GM12891 (cell line): Measurements from ENCODE around the genes KIAA0930, FAM118A and FBLN1.

DNA sequence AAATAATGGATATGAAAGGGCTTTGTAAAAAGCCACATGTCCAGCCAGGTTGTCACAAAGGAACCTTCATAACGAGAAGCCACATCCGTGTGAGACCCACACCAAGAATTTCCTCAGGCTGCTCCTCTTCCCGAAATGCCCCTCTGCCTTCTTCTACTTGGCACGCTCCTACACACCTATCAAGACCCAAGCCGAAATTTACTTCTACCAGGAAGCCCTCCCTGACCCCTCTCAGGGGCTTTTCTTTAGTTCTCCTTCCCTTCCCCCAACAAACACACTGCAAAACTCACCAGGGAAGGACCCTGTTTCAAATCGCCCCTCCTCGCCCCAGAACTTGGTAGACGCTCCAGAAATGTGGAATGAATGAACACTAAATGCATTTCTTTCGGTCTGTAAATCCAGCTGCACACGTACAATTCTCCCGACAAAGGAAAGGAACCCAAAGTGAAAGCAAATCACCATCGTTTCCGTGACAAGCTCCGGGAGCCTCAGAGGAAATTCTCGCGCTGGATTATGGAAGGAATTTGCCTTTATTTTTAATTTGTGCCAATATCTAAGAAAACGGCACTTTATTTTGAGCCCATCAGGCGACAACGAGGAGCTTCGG lies 13.1 kb upstream of the SHISAL1 start:
- RRBS = no CpG with 5 or more reads among the region's 20 CpGs

DNA sequence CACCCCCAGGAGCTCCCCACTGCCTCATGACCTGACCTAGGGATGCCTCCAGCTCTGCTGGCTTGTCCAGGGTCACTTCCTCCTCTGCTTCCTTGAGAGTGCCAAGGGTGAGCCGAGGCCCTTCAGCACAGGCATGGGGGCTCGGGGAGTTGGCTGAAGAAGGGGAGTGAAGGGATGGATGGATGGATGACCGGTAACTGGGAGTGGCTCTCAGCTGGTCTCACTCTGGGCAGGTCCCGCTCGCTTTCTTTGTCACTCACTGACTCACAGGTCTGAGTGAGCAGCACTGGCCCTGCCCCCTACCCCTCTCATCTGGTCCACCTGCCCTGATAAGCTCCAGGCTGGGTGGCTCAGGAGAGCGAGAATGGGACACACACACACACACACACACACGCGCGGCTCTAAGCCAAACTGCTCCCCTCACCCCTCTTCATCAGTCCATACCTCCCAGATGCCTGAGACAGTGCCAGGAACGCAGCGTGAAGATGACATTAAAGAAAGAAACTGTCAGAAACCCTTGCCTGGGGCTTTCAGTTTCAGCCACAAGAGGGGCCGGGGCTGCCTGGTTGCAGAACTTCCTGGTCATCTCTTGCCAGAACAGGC lies 16.4 kb upstream of the SHISAL1 start:
- RRBS = no CpG with 5 or more reads among the region's 12 CpGs

DNA sequence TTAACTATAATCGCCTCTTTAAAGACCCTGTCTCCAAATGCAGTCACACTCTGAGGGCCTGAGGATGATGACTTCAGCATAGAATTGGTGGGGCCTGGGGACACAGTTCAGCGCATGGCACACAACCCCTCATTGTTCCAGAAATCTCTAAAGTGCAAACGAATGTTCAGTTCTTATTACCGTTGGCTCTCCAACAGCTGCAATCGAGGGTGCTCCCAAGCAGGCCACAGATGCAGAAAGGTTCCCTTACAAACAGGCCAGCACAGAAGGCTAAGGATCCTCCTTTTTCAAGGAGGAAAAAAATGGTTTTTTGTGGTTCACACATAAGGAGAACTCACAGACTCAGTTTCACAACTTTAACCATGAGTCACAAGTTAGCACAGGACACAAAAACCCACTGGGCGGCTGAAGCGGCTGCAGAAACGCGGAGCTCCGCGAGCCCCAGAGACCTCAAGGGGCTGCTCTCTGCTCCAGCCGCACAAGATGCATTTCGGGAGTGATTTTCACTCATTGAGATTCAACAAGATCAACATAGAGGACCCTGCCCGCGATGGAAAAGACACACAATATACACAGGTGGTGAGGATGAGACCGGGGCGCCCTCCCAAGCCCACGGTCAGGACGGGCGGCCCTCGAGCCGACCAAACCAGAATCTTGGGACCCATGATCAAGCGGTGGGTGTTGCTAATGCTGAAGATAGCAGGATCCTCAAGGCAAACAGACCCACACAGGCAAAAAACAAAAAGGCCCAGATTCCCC lies 98.2 kb upstream of the PRR5 start:
- RRBS = no CpG with 5 or more reads among the region's 23 CpGs

- RRBS = no CpG with 5 or more reads among the region's 5 CpGs
Observed at GRCh38 chr22:44609359-44609563, 92.7 kb upstream of the PRR5 start.

DNA sequence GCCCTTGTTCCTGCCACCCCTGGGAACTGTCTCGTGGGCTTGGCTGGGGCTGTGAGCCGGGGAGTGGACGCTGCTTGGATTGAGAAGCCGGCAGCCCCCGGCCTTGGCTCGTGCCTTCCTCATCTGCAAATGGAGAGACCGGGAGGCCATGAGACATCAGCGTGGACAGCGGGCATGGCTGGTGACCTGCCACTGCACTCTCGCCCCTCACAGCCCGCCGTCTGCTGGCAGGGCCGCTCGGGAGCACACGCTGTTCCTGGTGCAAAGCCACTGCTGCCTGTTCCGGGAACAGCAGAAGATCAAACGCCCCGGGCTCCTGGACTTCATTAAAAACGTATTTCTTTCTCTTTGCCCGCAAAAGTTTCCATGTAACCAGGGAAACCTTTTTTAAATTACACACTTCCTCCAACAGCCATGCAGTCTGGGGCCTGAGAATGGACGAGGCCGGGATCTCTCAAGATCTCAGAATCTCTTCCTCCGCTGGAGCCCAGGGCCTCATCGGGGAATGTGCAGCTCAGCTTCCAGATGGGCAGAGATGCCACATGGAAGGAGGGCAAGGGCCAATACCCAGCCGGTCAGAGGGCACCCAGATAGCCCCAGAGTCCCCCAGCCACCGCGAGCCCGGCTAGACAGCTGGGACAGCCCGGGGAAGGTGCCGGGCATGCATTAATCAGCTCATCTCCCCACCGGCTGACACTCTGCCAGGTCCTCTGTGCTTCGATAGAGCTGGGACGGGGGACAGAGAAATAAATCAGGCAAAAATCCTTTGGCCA lies 62.9 kb upstream of the PRR5 start:
- RRBS = 72% methylated on average over 6 of the region's 33 CpGs

DNA sequence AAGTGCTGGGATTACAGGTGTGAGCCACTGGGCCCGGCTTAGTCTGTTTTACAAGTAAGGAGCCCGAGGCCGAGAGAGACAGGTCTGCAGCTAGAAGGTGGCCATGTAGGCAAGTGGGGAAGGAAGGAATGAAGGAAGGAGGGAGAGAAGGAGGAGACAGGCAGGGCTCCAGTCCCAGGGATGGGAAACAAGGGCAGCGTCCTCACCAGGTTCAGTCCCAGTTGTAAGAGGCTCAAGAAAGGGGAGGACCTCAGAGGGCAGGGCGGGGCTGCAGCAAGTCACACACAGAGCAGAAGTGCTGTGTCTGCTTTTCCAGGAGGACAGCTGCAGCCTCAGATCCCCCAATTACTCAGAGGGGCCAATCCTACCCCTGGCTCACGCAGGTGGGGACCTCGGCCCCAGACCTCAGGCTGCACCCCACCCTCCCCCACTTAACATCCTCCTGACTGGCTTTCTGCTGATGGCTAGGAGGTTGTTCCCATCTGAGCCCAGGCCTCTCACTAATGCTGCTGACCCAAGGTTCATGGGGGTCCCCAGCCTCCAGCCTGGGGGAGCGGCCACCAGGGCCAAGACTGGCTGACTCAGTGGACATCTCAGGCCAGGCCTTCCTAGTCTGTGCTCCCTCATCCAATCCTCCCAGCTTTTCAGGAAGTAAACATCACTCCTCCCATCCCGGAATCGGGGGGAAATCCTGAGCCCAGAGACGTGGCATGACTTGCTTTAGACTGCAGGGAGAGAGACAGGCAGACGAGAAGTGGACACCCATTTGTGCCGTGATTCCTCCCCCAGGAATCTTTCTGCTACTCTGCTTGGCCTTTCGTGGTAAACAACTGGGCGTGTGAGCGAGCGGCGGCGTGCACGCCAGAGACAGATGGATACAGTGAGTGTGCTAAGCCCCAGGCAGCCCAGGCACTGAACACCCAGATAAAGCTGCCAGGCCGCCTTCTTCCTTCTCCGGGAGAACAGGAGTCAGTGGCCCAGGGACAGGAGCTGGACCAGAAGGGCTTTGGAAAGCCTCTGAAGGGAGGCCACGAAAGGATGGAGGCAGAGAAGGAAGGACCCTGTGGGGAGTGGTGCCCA lies 53.4 kb upstream of the PRR5 start:
- RRBS = no CpG with 5 or more reads among the region's 23 CpGs

- RRBS = no CpG with 5 or more reads among the region's 7 CpGs
Observed at GRCh38 chr22:44659117-44659594, 42.8 kb upstream of the PRR5 start.

DNA sequence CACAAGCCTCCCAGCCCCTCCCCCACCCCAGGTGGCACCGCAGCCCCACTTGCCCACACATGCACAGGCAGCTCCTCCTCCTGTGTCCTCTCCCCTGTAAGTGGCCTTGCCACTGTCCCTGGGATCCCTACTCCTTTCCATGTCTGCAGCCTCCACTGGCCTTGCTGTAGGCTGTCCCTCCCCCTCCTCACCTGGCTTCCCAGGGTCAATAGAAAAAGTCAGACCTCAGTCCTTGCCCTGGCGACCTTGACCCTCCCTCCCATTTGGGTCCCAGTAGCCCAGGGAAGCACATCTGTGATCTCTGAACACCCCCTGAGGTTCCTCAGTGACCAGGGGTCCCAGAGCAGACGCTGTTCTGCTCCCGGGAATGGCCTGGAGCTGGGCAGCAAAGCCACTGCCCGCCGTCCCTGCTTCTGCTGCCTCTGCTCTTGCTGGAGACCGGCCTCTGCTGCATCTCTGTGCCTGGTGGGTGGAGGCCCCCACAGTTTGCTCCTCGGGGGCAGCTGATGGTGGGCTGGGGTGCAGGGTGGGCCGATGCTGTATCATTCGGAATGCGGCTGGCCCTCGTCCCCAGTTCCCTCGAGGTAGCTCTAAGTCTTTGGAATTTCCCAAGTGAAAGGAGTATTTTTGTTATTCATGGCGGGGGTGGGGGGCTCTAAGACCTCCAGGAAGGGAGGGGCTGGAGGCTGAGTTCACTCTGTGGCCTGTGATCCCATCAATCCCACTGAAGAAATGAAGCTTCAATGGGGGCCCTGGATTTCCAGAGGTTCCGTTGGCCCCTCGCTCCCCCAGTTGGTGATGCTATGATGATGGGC lies 43.7 kb downstream of the ARHGAP8 start:
- RRBS = 59% methylated on average over 2 of the region's 16 CpGs

- RRBS = no CpG with 5 or more reads among the region's 8 CpGs
Observed at GRCh38 chr22:44987502-44987998, 22.3 kb downstream of the PHF21B start.

DNA sequence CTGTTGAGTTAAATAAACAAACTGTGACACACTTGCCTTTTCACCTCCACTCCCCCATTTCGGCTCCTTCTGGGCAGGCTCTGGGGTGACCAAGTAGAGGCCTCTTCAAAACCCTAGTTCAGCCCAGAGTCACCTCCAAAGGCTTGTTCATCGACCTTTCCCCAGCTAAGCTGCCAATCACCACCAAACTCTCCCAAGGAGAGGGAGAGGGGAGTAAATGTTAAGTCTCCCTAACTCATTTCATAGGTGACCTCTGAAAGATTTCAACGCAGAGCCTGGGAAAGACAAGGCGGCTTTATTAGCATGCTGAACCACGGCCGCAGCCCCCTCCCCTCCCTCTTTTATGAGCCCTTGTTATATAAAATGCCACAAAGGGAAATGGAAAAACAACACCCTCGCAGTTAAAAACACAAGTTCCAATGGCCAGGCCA lies 3.9 kb downstream of the PHF21B start:
- RRBS = no CpG with 5 or more reads among the region's 7 CpGs

DNA sequence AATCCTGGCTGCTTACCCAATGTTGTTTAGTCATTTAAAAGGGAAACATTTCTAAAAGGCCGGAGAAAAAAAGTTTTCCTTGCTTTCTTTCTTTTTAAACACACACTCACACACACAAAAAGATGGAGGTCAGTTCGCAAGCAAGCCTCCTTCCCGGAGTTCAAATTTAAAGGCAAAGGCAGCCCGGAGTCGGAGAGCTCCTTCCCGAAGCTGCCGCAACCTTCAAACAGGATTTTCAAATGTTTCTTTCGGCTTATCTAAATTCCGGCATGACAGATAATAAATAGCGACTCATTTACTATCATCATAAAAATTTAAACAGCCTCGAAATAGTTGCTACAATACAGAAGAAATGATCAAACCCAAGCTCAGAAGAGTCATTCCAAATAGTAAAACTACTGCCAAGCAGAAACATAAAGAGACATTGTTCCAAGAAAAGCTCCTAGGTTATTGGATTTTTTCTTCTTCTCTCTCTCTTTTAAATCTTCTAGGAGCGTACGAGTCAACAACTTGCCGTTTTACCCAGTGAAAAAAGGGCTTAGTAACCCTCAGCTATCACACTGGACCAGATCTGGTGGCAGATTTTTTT lies 3.4 kb downstream of the PHF21B start:
- RRBS = 19% methylated on average over 9 of the region's 14 CpGs

- RRBS = 2% methylated on average over 18 of the region's 108 CpGs
Observed at GRCh38 chr22:45240446-45241415, at the start of gene KIAA0930. TSS of gene KIAA0930 (minus strand) at chr22:45240894.

DNA sequence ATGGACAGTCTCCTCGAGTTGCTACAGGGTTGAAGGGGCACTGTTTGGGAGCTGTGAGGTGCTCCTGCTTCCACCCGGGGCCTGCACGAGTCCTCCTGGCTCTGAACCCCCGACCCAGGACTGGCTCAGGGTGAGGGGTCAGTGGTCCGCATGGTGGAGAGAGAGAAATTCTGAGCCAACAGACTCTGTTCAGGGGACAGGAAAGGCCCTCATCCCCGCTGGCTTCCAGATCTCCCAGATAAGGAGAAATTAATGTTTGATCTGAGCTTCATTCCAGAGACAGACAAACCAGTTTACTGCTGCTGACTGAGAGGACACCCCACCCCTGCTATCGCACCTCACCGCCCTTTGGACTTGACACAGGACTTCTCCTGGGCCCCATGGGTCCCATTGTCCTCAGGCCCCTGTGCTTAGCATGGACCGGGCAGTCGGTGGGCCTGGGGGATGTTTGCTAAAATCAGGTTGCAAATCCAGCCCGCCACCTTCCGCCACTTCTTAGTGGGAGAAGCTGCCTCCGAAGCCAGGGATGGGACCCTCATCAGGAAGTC lies 11.3 kb upstream of the UPK3A start:
- RRBS = no CpG with 5 or more reads among the region's 13 CpGs

DNA sequence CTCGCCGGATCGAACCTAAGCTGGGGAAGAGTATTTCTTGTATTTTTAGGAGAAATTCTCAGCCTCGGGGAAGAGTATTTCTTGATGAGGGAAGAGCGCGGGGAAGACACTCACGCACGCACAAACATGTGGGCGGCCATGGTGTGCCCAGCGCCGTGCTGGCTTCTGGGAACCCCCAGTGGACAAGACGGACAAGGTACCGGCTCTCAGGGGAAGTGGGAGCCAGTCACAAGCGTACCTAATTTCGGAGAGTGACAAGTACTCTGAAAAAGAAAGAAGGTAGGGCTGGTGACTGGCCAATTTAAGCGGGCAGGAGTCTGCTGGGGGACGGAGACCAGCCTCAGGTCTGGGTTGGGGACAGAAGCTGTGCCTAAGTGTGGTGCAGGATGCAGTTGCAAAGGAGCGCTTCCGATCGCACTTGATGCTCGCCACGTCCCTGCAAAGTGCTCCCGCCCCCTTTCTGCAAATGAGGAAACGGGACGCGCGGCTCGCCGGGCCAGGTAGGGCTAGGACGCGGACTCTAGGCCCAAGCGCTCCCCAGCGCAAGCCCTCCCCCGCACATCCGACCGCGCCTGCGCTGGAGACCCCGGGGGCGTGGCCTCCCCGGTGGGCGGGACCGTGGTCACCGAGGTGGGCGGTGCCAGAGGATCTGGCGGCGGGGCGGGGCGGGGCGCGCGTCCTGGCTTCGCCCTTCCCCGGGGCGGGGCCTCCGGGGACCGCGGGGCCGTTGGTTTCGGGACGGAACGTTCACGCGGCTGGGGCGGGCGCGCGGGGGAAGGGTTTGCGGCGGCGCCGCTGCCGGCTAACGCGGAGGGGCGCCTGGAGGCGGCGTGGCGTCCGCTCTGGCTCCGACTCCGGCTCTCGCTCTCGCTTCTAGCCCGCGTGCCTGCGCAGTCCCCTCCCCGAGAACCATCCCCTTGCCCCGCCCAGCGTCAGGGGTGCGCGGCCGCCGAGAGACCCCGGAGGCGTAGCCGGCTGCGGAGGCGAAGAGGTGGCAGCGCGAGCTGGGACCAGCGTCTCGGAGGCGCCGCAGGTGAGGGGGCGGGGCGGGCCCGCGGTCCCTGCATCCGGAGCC lies at the start of gene FAM118A:
FAM118A (plus strand) TSS at position 784 of the 1,075 bp plus-strand sequence.
- RRBS = under 1% methylated on average over 44 of the region's 110 CpGs

DNA sequence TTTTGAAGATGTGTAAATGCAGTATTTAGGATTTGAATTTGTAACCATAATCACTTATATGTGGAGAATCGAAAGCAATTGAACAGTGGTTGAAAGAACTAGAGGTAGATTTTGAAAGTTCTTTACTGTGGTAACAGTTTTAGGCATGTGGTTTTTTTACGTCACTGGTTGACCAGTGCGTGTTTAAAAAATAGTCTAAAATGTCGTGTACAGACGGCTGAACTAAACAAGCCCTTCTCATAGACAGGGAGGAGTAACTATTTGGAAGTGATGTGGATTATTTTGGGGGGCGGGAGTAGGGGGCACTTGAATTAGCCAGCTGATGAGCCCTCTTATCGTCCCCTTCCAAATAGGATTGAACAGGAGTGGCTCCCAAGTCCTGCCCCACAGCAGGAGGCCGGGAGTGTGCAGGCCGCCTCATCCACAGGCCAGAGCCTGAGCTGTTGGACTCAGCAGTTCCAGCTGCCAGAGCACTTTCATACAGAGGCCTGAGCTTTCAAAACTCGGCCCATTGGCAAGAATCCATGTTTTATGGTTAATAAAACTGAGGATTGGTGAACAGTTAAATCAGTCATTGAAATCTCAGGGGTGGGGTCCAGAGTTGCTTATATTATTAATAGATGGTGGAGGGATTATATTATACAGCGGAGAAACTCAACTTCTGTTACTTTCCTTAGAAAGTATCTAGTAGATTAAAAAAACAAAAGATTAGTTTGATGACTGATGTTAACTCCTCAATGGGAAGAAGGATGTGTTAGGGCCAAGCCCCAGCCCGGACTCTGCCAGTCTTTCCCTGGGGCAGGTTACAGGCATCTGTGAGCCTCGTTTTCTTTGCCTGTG lies 9.6 kb downstream of the FAM118A start:
- RRBS = no CpG with 5 or more reads among the region's 13 CpGs

DNA sequence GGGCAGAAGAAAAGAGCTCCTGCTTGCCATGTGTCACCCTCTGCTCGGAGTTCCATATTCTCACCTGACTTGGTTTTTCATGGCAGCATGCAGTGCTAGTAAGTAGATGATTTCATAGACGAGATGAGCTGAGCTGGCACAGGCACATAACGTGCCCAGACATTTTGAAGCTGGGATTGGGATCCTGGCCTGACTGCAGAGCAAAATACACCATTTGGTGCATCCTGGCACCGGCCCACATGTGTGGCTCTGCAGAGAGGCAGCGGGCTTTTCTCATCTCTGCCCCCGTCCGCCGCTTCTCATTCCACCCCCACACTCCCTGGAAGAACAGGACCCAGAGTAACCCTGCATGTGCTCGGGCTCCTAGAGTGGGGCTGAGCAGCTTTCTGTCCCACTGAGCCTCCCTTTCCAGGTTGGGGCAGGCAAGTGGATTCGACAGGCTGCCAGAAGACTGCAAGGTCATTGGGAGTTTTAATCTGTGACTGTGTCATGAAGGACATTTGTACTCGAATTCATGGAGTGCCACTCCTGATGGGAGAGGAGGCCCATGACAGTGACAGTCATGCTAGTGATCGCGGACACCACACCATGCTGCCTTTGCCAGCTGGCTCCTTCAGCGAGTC lies 24.9 kb downstream of the FAM118A start:
- RRBS = no CpG with 5 or more reads among the region's 14 CpGs

- RRBS = no CpG with 5 or more reads among the region's 21 CpGs
Observed at GRCh38 chr22:45435581-45436211, 22.2 kb downstream of the RIBC2 start.

DNA sequence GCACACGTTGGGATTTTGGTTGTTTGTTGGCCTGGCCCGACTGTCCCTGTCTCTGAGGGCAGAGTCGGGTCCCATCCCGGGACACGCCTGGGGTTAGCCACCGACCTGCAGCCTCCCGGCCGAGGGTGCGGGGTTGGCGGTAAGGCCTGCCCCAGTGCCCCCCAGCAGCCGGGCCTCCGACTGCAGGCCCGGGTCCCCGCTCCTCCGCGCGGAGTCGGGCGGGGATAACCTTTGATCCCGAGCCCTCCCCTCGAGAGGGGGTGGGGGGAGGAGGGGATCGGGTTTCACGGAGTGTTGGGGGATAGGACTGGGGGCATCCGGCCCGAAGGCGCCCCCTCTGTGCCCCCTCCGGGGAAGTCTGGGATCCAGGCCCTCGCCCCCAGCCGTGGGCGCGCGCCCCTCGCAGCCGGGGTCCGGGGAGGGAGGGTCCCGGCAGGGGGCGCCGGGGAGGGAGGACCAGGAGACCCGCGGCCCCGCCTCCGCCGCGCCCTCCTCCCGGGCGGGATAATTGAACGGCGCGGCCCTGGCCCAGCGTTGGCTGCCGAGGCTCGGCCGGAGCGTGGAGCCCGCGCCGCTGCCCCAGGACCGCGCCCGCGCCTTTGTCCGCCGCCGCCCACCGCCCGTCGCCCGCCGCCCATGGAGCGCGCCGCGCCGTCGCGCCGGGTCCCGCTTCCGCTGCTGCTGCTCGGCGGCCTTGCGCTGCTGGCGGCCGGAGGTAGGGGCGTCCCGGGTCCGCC lies at the start of gene FBLN1:
FBLN1 (plus strand) TSS at position 534 of the 737 bp plus-strand sequence.
- RRBS = 9% methylated on average over 42 of the region's 87 CpGs

GRCh38 chr22:45525318-45526041 lies 22.8 kb downstream of the FBLN1 start:
- RRBS = no CpG with 5 or more reads among the region's 22 CpGs

- RRBS = no CpG with 5 or more reads among the region's 9 CpGs
Observed at GRCh38 chr22:45535160-45535496, 32.4 kb downstream of the FBLN1 start.